ENCODE measurements around a stretch of chr3.

DNA sequence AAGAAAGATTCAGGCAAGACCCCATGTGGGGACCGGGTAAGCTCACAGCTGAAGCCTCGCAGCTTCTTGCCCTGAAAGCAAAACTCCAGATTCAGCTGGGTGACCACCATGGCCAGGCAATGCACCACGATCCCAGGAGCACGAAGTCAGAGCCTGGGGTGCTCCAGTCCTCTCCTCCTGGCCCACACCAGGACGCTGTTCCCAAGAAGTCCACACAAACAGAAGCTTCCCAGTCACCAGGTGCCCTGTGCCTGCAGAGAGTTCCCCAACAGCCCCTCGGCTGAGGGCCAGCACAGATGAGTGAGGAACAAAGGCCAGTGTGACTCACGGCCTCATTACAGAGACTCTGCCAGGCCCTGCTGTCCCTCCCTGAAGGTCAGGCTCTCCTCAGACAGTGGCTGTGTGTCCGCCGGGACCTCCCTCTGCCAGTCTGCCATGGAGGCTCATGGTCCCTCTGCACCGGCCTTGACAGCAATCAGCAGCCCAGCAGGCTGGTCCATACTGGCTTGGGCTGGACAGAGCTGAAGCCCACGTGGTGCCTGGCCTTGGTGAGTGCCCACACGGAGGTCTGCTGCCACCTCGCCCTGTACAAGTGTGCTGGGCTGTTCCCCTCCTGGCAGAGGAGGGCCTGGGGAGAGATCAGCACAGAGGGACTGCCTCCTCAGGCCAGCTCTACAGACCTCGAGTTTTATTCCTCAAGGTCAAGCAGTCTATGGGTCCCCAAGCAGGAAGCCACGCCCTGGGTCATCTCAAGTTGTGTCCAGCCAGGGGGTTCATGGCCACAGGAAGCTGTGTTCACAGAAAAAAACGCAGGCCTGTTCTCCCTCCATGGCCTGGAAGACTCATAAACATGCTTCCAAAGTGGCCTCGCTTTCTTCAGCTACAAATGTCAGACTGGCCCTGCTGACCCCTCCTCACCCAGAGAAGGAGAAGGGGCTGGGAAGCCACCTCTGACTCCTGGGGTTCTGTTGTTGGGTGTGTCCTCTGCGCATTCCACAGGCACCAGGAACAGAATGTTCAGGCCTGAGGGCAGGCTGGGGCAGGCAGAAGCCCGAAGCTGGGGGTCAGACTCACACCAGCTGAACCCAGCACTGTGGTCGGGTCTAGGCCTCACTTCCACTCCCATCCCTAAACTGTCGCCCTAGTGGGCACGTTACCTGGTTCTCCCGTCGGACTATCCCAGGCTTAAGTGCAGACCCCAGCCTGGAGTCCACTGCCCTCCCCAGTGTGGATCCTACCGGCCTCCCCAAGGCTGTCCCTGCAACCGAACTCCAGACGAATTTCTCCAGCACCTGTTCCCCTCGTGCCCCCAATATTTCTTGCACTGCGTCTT lies 27.0 kb downstream of the SLC41A3 start:
- PRO-cap: no peak
- RAMPAGE, long total RNA, 4 experiments: no peak in any of the 4 experiments

DNA sequence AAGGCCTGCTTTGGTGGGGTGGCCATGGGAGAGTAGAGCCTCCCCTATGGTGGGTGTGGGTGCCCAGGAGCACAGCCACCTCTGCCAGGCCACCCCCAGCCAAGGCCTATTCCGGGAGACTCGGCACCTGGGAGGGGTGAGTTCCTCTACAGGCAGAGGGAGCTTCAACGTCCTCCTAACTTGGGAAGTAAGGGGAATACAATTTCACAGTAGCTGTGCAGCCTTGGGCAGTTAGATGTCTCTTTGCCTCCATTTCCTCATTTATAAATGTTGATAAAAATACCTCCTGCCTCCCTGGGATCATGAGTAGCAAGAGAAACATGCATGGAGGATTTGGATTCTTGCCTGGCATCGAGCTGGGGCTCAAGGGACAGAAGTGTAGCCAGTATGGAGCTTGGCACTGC lies 18.3 kb upstream of the SLC41A3 start:
- PRO-cap: no peak
- RAMPAGE, long total RNA, 4 experiments: no peak in any of the 4 experiments

- PRO-cap: no peak
- RAMPAGE, long total RNA, 4 experiments: no peak in any of the 4 experiments
These were observed 46.4 kb downstream of the ALDH1L1 start for GRCh38 chr3:126133623-126134736.

GRCh38 chr3:126342788-126343681 lies 14.2 kb downstream of the KLF15 start:
- PRO-cap: no peak
- RAMPAGE, long total RNA, 4 experiments: no peak in any of the 4 experiments

DNA sequence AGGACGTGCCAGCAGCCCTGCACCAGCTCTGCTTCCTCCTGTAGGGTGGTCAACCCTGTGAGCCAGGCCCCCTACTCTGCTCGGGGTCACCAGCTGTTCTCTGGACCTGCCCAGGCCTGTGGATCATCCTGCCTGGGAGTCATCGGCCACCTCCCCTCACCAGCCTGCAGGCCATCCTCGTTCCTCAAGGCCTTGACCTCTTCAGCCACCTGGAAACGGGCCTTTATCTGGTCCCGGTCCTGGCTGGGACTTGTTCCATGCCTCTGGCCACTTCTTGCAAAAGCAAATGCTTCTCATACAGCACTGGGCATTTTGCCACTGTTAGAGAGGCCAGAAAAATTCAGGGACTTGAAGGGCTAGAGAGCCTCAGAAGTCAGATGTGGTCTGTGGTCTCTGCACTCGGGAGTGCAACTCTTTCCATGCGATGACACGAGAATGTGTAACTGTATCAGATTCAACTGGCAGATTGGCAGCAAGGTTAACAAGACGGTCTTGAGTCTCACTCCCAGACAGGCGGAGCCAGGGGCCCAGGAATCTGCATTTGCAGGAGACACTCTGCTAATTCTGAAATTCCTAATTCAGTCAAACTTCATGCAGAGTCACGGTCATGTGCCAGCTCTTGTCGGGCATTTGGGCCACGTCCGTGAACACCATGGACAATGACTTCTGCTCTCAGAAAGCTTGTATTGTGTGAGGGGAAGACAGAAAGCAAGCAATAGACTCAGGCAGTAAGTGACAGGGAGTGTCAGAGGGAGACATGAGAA lies 16.9 kb upstream of the KLF15 start:
- PRO-cap: no peak
- RAMPAGE, long total RNA, 4 experiments: no peak in any of the 4 experiments

- PRO-cap: no peak
- RAMPAGE, long total RNA, 4 experiments: no peak in any of the 4 experiments
These were observed 7.4 kb downstream of the ZXDC start for GRCh38 chr3:126468178-126468870.

DNA sequence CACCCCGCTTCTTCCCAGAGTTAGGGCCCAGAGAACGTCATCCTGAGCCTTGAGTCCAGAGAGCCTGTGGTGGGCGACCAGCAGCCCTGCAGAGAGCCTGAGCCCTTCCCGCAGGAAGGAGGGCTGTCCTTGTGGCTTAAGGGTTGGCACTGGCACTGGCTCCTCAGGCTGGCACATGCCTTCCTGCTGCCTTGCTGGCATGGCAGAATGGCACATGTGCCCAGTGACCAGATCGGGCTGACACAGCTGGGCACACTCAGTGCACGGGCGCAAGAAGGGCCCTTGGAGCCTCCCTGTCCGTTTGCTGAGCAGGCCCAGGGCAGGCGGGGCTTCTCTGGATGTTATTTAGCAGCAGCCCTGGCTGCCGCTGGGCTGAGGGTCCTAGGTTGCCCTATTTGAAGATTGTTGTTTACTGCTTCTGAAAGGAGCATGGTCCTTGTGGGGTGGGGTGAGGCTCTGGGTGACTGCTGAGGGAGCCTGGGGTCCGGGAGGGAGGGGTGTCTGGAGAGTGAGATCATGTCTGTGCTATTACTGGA lies 50.3 kb upstream of the PLXNA1 start:
- PRO-cap: no peak
- RAMPAGE, long total RNA, 4 experiments: no peak in any of the 4 experiments

DNA sequence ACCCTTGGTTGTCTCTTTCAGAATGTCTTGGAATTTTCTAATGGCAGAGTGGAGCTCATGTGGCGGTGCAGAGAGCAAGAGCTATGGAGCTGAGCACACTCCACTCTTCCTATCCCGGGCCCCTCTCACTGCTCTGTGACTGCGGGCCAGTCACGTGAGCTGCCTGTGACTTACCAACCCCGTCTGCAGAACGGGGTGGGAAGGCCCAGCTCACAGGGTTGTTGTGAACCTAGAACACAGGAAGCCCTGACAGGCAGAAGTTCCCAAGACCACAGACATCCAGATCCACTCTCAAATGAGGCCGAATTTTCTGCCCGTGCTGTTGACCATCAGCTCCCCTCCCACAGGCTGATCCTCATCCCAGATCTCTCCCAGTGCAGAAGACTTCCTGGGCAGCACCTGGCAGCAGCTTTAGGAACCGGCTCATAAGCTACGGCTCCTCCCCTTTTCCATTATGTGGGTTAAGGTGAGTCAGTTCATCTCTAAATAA lies 35.4 kb upstream of the PLXNA1 start:
- PRO-cap: no peak
- RAMPAGE, long total RNA, 4 experiments: no peak in any of the 4 experiments

GRCh38 chr3:127001999-127002734 lies 19.3 kb downstream of the PLXNA1 start:
- PRO-cap: bidirectional peak, plus-strand start at chr3:127002378, minus-strand start at chr3:127002233
- RAMPAGE, long total RNA, 4 experiments: no peak in any of the 4 experiments

DNA sequence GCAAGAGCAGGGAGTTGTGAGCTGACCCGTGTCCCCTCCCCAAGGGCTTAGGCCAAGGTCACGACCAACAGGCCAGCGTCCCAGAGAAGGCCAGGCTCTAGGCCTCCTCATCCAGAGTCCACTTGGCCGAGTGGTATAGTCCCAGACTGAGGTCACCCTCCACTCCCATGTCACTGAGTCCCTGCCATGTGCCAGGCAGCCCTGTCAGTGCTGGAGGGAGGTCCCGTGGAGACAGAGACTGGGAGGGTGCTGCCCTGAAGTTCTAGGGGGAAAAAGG lies 44.0 kb downstream of the TPRA1 start:
- PRO-cap: no peak
- RAMPAGE, long total RNA, 4 experiments: no peak in any of the 4 experiments

DNA sequence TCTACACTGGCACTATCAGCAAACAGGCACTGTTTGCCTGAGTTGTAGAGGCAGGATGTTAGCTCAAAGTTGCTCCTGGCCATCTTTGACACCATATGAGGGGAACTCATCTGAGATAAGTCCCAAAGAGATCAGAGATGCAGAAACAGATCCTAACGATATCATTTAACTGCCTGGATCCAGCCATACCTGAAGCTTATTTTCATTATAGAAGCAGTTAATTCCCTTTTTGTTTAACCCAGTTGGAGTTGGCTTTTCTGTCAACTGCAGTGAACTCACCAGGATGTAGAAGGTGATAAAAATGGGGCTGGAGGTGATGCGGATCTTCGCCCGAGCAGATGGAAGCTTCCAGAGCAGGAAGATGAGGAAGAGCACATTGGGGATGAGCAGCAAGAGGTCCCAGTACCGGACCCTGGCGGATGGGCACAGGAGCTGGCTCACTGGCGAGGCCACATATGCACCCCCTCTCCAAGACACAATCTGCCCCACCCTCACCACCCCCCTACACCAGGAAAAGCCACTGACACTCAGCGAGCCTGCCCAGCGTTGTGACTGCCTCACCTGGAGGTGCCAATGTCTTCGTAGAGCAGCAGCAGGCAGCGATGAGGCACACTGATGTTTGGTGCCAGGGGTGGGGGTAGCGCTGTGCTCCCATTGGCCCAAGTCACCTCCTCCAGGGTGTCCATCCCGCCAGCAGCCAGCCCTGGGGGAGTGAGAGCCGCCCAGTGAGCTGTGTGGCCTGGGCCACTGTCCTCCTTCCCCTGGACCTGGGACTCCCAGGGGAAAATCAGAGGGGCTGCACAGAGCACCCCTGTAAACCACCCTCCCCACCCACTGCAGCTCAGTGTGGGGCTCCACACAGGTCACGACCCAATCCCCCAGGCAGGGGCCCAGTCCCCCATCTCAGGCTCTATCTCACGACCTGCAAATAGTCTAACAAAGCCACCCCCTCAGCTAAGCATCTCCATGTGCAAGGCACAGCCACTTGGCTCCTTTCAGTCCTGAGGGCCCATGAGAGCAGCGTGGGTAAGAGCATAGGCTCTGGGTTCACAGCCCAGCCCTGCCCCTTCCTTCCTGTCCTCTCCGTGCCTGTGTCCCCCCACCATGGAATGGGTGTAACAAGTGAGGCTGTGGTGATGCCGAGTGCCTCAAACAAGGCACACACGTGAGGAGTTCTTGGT lies 10.7 kb downstream of the TPRA1 start:
- PRO-cap: no peak
- RAMPAGE, long total RNA, 4 experiments: no peak in any of the 4 experiments

DNA sequence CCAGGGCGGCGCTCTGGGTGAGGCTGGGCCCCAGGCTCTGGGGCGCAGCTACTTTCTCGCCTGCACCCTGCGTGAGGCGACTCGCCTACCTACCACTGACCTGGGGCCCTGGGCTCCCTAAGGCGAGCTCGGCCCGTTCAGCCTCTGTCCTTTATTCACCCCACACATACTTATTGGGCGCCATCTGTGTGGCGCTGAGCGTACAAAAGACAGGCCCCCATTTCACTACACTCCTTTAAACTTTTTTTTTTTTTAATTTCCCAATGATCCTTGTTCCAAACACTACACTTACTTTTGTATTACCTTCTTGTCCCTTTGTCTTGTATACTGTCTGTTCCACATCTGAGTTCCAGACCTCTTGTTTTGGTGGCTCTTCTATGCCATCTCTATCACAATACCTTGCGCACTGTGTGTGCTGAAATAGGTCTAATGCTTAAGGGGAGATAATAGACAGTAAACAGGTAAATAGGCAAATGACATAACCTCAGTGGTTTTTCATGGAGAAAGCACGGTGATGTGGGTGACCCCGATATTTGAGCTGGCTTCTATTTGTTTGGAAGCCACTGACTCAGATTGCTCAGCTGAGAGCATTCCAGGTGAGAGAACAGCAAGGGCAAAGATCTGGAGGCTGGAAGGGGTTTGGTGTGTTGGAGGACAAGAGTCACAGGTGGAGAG lies 479 bp downstream of the MCM2 start:
- PRO-cap: no peak
- RAMPAGE, long total RNA, 4 experiments: no peak in any of the 4 experiments

DNA sequence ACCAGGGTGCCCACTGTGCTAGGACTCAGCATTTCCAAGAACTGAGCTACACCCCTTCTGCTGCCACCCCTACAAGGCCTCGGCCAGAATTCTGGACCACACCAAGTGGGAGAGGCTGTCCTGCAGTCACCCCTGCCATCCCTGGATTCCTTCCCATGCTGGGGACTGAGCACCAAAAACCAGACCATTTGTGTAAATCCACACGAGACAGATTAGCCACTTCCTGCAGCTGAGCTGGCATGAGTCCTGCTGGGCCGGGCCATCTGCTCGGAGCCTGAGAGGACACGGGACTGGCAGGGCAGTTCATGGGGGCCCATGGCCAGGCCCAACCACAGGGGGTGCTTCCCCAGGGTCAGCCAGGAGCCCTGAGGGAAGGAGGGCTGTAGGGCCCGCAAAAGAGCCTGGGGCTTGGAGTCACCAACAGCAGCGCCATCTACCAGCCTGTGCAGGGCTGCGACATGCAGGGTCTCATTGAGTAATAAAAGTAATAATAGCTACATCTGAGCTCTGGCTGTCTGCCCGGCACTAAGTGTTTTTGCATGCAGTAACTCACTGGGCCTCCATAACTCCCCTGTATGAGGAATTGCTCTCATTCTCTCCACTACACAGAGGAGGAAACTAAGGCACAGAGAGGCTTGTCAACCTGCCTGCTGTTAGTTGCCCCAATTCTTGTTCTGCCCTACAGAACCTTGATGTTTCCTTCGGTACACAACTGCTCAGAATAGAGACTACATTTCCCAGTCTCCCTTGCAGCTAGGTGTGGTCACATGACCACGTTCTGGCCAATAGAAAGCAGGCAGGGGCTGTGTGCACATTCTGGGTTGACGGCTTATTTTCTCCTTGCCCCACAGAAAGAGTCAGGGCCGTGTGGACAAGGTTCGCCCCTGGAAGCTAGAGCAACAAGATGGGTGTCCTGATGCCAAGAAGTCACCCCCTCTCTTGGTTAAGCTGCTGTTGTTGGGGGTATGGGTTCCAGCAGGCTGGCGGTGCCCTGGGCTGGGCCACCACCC lies 24.4 kb downstream of the ABTB1 start:
- PRO-cap: bidirectional peak, plus-strand start at position 795 of the sequence, minus-strand start at position 676 of the sequence
- RAMPAGE, long total RNA, 4 experiments: no peak in any of the 4 experiments

DNA sequence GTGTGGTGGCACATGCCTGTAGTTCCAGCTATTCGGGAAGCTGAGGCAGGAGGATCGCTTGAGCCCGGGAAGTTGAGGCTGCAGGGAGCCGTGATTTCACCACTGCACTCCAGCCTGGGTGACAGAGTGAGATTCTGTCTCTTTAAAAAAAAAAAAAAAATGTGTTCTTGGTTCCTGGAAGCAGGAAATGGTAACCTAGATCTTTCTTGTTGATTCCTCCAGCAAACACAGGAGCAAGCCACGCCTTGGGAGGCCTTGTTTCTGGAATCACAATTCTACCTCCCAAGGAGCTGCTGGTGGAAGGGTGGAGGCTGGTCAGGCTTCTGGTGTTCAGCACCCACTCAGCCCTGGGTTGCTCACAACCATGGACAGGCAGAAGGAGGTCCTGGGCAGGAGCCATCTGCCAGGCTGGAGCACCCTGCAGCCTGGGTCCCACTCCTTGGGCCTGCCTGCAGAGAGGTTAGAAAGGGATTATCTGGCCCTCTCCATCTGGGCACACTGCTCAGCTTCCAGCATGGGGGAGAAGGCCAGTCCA lies 65.5 kb downstream of the ABTB1 start:
- PRO-cap: unidirectional peak, plus-strand start at position 285 of the sequence
- RAMPAGE, long total RNA, 4 experiments: no peak in any of the 4 experiments

- PRO-cap: no peak
- RAMPAGE, long total RNA, 4 experiments: no peak in any of the 4 experiments
These were observed 69.1 kb downstream of the MGLL start for GRCh38 chr3:127753135-127753755.

DNA sequence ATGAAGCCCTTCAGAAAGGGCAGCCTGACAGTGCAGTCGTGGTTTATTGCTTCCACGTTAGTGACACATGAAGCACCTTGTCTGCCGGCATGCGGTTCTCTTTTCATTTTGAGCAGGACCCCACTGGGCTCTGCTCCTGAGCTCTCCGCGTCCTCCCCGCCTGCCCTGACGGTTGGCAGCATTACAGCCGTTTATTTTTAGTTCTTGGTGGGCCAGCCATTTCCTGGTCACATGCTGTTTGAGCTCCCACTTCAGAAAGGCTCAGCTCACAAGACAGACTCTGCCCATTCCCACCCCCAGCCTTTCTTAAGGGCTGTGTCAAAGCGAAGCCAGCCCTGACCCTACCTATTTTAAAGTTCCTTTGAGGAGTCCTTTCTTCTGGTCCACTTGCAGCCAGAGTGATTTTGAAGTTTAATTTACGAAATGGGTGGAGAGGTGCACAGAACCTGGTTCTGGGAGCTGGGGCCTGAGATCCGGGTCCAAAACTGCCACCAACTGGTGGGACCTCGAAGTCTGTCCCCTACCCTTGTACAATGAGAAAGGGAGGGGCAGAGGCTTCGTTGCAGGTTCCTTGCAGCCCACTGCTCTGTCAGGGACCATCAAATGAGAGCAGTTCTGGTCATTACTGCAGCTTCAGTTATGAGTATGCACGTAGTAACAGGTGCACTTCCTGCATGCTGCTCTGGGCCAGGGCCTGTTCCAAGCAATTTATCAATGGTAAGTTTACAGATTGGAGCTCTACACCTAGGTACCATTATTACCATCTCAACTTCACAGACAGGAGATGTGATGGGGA lies 60.0 kb downstream of the MGLL start:
- PRO-cap: bidirectional peak, plus-strand start at position 249 of the sequence, minus-strand start at position 167 of the sequence
- RAMPAGE, long total RNA, 4 experiments: no peak in any of the 4 experiments

GRCh38 chr3:127778327-127778793 lies 44.0 kb downstream of the MGLL start:
- PRO-cap: no peak
- RAMPAGE, long total RNA, 4 experiments: no peak in any of the 4 experiments

- PRO-cap: bidirectional peak, plus-strand start at chr3:127786604, minus-strand start at chr3:127786453
- RAMPAGE, long total RNA, 4 experiments: no peak in any of the 4 experiments
These were observed 36.0 kb downstream of the MGLL start for GRCh38 chr3:127786214-127786752.

GRCh38 chr3:127791044-127791455 lies 31.3 kb downstream of the MGLL start:
- PRO-cap: no peak
- RAMPAGE, long total RNA, 4 experiments: no peak in any of the 4 experiments

DNA sequence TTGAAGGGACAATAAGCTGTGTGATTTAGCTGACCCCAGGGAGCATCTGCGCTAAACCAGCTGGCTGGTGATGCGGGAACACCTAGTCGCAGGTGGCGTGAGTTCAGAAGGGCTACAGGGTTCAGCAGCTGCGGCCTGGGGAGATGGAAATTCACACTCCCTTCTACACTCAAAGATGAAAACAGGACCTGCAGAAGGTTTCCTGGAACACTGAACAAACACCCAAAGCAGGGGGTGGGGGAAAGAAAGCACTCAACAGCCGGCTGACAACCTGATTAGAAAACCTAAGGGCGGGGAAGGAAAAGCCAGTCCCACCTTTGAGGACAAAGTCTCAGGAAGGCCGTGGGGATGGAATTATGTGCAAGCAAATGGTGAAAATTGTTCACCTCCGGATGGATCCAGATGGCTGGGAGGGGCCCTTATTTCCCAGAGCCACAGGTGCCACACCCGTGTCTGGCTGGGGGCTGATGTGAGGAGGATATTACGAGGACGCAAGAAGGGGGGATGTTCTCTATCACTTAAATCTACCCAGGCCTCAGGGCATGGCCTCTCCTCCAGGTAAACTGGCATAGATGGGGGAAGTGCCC lies 6.1 kb downstream of the MGLL start:
- PRO-cap: no peak
- RAMPAGE, long total RNA, 4 experiments: no peak in any of the 4 experiments

Data from esophagus muscularis mucosa (tissue), 4 donors.